Cardiac atrium fibroblast (primary cell): ENCODE data around the genes CERCAM and CRAT.

- RAMPAGE, long total RNA: no peak
Observed at GRCh38 chr9:128071945-128073134, 4.3 kb downstream of the SLC25A25 start.

- RAMPAGE, long total RNA: no peak
Observed at GRCh38 chr9:128077948-128078213, 9.8 kb downstream of the SLC25A25 start.

GRCh38 chr9:128100774-128101583 lies 26.6 kb downstream of the PTGES2 start:
- RAMPAGE, long total RNA: no peak

- RAMPAGE, long total RNA: no peak
Observed at GRCh38 chr9:128102789-128103924, 24.4 kb downstream of the PTGES2 start.

DNA sequence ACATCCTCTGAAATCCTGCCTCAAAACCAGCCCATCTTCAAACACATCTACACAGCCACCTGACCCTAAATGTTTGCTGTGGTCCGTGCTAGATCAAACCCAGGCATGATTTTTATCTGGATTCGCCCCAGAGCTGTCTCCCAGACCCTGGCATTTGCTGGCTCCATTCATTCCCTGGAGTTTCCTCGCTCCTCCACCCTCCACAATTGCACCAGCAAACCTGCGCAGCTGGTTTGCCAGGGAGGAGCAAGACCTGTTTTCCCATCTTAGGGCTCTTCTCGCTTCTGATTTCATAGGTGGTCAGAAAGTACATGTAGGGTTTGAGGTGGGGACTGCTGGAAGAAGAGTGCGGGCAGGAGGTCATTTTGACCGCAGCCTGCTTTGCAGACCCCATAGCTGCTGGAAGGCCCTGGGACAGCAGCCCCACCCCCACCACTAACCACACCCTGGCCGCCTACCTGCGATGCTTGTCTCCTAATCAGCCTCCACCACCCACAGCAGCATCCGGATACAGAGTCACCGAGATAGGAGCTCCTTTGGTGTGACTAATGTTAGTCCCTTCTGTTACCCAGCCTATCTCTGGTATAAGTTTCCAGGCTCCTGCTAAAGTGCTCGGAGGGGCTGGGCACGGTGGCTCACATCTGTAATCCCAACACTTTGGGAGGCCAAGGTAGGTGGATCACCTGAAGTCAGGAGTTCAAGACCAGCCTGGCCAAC lies 22.8 kb downstream of the SWI5 start:
- RAMPAGE, long total RNA: no peak

GRCh38 chr9:128352881-128353706 lies 12.8 kb downstream of the SLC27A4 start:
- RAMPAGE, long total RNA: no peak

- RAMPAGE, long total RNA: no peak
Observed at GRCh38 chr9:128420687-128421602, at the start of gene CERCAM. TSS of gene CERCAM (plus strand) at chr9:128420857.

DNA sequence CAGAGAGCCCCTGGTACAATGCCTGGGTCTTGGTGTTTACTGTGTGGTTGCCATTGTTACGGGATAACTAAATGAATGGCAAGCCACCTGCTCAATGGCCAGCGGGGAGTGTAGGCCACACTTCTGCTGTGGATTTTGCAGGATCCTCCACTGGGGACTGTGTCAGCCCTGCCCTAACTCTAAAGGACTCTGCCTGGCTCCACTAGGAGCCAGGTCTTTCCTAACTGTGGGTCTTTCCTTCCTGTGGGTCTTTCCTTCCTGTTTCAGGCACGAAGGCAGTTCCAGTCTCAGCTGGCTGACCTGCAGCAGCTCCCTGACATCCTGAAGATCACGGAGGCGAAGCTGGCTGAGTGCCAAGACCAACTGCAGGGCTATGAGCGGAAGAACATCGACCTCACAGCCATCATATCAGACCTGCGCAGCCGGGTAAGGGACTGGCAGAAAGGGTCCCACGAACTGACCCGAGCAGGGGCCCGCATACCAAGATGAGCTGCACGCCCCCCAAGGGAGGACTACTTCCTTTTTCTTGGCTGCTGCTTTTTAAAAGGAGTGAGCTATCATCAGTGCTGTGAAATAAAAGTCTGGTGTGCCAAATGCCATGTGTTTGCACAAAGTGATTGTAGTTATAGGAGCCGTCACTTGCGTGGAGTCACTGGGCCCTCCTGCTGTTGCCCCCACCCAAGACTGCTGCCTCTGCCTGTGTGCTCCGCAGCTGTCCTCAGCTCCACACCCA lies 10.1 kb upstream of the GLE1 start:
- RAMPAGE, long total RNA: no peak

- RAMPAGE, long total RNA: no peak
Observed at GRCh38 chr9:128558976-128559287, 6.5 kb downstream of the SPTAN1 start.

DNA sequence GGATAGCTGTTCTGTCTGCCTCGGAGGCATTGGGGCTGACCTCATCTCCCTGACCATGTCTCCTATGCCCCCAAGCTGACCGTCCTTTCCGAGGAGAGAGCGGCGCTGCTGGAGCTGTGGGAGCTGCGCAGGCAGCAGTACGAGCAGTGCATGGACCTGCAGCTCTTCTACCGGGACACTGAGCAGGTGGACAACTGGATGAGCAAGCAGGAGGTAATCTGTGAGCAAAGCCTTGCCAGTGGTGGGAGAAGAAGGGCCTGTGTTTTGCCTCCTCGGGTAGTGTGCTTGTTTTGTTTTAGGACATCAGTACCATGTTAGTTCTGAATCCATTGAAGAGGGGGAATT lies 28.4 kb downstream of the SPTAN1 start:
- RAMPAGE, long total RNA: no peak

- RAMPAGE, long total RNA: no peak
Observed at GRCh38 chr9:128691324-128692205, 2.5 kb downstream of the SET start.

DNA sequence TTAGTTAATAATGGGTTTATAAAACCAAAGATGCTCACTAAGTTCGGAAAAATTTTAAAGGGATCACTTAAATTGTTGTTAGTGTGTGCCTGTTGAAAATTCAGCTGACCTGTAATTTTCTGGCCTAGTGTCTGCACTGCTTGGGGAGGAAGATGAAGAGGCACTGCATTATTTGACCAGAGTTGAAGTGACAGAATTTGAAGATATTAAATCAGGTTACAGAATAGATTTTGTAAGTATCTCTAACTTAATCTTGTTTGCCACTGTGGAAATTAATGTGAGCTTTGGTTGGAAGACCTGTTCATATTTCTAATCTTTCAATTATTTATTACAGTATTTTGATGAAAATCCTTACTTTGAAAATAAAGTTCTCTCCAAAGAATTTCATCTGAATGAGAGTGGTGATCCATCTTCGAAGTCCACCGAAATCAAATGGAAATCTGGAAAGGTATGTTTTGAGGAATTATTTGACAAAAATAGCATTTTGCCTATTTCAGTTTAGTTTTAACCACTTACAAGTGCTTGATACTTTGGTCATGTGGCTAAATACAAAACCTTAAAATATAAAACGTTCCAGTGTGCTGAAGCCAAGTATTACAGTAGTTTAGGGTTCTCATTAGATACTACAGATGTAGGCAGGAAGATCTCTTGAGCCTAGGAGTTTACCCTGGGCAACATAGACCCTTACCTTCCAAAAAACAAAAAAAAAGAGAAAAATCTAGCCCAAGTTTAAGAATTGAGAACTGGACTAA lies 3.7 kb downstream of the SET start:
- RAMPAGE, long total RNA: no peak

GRCh38 chr9:128694741-128695712 lies 6.0 kb downstream of the SET start:
- RAMPAGE, long total RNA: no peak

GRCh38 chr9:128783541-128784033 lies 3.5 kb upstream of the TBC1D13 start:
- RAMPAGE, long total RNA: no peak

- RAMPAGE, long total RNA: no peak
Observed at GRCh38 chr9:128875561-128876277, 6.0 kb downstream of the KYAT1 start.

- RAMPAGE, long total RNA: no peak
Observed at GRCh38 chr9:128898585-128899321, 16.8 kb downstream of the LRRC8A start.

DNA sequence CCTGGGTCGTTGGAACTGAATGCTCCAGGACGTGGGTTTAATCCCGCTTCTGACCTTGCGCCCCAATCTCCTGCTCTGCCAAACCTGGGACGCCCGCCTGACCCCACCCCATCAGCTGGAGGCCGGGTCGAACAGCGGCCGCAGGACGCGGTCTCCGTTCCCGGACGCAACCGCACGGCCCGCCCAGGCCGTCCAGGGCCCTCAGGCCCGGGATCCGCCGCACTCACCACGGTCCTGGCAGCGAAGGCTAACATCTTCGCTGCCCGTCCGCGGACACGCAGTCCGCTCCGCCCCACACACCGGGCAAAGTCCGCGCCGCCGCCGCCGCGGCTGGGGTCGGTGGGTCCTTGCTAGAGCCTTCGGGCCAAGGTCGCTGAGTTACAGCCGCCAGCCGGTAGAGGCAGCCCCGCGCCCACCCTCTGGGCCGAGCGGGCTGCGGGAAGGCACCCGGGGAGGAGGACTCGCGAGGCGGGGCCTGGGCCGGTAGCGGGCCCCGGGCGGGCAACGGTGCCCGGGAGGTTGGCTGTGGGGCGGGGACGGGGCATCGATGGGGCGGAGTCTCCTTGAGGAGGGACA lies at the start of gene CRAT:
TSS of gene CRAT (minus strand) at position 538 of the 576 bp plus-strand sequence.
- RAMPAGE, long total RNA: no peak

DNA sequence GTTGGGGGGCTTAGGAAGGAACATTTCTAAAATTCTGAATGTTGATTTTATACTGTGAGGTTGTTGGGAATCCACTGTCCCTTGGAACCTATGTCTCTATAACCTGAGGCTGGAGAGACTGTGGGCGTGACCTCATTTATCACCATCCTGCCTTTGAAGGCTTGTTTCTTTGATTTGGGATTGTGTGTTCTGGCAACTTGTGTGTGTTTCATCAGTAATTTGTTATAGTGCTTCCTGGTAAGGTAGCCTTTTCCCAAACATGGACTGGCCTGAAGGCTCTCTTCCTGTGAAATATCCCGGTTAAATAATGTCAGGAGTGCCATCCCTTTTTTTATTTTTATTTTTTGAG lies 3.4 kb downstream of the PTPA start:
- RAMPAGE, long total RNA: no peak

DNA sequence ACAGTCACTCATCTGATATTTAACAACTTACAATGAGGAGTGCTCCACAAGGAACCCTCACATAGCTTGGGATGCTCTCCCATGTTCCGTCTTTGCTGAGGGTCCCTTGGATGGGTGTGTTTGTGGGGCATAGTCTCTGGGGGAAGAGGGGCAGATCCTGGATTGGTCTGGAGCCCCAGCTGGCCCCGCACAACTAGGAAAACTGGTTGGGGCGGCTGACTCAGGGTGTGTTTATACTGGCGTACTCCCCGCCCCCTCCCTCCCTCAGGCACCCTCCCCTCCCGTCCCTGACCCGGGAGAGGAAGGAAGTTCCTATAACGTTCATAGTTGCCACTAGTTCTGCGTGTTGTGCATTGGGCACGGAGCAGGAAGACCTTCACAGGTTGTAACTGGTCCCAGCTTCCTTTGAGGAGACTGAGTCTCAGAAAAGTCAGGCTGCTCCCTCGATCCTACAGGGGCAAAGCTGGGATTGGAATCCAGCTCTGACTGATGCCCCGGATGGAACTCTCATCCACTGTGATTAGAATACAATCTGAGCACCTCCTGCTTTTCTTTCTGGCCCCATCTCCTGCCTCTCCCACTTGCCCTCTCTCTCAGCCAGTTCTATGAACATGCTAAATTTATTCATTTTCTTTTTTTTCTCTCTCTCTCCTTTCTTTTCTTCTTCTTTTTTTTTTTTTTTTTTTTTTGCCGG lies 11.0 kb downstream of the IER5L start:
- RAMPAGE, long total RNA: no peak

DNA sequence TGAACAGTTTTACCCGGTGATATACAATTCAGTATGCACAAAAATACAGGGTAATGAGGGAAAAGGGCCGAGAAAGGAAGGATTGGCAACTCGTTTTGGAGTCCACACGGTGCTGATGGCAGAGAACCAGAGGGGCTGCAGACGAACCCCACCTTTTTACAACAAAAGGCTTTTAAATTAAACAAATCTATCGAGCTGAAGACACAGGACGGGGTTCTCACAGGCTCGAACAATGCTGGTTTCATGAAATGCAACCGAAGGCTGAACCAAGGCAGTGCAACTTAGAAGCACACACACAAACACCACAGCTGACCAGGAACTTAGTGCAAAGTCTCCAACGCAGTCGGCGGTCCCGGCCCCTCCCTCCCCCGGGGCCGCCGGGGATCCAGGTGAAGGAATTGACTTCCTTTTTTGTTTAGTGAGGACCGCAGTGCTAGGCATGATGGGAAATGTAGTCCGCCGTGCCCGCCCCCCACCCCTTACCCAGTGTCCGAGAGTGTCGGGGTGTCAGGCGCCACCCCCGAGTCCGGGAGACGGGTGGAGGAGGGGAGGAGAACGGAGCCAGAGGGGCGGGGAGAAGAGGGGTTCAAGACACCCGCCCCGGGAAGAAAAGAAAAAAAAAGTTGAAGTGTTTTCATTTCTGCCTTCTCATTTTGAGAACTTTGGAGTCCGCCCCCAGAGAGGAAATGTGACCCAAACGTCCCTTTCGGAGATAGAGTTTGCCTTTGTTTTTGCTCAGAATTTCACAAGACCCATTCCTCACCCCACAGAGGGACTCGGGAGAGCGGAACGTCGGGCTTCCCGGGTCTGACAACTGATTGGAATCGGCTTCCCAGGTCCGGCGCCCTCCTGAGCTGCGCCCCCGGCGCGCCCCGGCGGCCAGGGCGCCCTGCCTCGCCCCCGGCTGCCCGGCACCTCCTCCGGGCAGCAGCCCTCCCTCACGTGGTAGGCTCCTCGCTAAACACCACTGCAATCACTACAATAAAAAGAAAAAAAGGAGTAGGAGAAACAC lies 2.2 kb downstream of the IER5L start:
- RAMPAGE, long total RNA: no peak